ENCODE measurements around the gene UPB1.

DNA sequence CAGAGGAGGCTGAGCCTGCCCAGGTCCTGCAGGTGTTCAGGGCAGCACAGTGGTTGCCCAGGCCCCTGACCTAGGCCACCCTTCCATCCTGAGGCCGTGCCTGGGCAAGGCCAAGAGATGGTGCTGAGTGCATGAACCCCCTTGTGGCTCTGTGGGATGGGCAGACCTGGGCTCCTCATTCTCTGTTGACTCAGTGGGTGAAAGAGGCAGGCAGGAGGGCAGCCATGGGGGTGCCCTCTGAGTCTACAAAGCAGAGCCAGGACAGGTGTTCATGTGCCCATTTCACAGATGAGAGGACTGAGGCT is 40.2 kb downstream of the IGLL5 start:
- RAMPAGE, long total RNA: no peak
- RRBS: no CpG with 5 or more reads among the region's 1 CpG

GRCh38 chr22:22929792-22930233 is 42.2 kb downstream of the IGLL5 start:
- RAMPAGE, long total RNA: no peak
- RRBS: no CpG with 5 or more reads among the region's 4 CpGs

- RAMPAGE, long total RNA: no peak
- RRBS: no CpG with 5 or more reads among the region's 22 CpGs
Measured at GRCh38 chr22:23124381-23125139, 17.2 kb downstream of the RSPH14 start.

DNA sequence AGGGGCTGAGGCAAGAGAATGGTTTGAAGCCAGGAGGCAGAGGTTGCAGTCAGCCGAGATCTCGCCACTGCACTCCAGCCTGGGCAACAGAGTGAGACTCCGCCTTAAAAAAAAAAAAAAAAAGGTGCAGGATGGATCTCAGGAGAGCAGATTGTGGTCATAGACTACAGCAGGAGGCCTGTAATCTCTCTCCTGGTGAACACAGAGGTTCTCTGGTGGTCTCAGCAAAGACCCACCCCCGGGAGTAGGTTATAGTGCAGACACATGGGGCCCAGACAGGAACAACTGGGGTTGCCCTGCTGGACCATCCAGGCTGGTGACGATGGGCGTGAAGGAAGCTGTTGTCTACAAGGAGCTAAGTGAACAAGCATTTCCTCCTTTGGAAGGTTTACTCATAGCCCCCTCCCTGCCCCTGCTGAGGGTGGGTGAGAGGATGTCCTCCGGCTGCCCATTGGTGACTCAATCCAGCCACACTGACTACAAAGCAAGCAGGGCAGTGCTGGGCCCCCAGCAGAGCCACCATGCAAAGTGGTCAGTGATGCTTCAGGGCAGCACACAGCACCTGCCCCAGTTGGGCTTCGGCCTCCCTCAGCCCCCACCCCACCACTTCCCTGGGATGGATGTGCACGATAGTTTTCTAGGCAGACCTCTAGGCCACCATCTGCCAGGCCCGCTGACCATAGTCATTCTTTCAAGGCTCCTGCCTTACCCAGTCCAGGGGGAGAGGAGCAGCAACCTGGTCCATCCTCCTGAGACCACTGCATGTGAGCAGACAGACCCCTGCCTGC is 124.9 kb downstream of the BCR start:
- RAMPAGE, long total RNA: no peak
- RRBS: no CpG with 5 or more reads among the region's 10 CpGs

- RAMPAGE, long total RNA: no peak
- RRBS: 2% methylated on average over 5 of the region's 46 CpGs
Measured at GRCh38 chr22:23768280-23768899, 618 bp upstream of the CHCHD10 start.

DNA sequence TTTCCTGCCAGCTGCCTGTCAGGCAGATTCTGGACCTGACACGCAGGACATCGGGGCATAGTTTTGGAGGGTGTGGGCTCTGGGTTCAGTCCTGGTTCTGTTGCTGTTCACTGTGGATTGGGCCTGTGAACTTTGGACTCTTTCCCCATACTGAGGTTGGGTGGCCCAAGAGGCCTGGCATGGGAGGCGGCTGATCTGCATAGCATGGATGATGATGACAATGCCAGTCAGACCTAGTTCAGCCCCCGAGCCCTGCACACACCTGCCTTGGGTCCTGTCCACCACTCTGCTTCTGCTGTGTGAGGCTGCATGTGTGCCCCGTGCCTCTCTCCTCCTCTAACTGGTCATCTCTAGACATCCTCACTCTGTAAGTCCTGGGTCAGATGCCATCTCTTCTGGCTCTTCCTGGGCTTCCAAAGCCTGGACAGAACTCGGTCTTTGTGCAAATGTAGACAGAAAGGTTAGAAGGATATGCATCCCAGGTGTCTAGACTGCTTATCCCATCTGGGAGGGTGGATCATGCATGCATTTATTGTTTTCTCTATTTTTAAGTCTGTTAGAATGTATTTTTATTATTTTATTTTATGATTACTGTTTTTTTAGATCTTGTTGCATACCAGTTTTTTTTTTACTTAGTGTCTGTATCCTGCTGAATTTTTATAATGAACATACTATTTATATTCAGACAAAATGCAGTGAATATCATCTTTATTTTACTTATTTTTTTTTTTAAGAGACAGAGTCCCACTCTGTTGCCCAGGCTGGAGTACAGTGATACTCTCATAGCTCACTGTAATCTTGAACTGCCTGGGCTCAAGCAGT is 16.9 kb downstream of the SMARCB1 start:
- RAMPAGE, long total RNA: no peak
- RRBS: no CpG with 5 or more reads among the region's 6 CpGs

GRCh38 chr22:23833157-23833906 is 5.5 kb downstream of the DERL3 start:
- RAMPAGE, long total RNA: no peak
- RRBS: no CpG with 5 or more reads among the region's 15 CpGs

DNA sequence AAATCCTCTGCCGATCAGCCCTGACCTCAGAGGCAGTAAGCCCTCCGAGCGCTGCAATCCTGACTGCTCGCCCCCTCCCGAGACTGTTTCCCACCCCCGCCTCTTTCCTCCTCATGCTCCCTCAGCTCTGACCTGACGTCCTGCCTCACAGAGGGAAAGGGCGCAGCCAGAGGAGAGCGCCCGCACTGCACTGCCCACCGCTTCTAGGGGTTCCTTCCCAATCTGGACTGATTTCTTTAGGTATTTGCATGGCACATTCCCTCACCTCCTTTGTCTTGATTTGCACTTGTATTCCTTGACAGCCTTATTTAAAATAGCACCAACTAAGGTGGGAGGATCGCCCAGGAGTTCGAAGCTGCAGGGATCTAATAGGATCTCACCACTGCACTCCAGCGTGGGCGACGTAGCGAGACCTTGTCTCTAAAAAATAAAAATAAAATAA is 624 bp downstream of the SLC2A11 start:
- RAMPAGE, long total RNA: no peak
- RRBS: no CpG with 5 or more reads among the region's 17 CpGs

DNA sequence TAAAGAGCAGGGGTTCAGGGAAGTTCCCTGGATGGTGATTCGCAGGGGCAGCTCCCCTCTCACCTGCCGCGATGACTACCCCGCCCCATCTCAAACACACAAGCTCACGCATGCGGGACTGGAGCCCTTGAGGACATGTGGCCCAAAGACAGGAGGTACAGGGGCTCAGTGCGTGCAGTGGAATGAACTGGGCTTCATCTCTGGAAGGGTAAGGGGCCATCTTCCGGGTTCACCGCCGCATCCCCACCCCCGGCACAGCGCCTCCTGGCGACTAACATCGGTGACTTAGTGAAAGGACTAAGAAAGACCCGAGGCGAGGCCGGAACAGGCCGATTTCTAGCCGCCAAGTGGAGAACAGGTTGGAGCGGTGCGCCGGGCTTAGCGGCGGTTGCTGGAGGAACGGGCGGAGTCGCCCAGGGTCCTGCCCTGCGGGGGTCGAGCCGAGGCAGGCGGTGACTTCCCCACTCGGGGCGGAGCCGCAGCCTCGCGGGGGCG is 289 bp upstream of the MIF start:
- RAMPAGE, long total RNA: no peak
- RRBS: 2% methylated on average over 12 of the region's 37 CpGs

DNA sequence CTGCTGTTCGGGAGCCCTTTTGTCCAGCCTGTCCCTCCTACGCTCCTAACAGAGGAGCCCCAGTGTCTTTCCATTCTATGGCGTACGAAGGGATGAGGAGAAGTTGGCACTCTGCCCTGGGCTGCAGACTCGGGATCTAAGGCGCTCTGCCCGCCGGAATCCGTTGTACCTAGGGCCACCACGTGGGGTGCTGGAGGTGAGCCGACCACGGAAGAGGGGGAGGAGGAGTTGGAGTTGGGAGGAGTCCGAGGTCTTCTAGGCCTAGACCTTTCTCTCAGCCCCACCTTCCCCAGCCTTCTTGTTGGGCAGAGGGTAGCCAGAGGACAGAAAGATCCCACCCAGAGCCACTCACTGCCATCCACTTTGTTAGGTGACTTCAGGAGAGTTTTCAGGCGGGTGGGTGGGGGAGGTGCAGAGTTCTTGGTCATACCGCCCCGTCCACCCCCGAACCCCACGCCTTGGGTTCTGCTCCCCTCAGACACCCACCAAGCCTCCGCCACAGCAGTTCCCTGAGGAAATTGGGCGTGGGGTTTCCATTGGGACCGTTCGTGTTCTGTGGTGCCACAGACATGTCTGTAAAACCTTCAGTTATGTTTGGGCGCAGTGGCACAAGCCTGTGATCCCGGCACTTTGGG is 1.3 kb downstream of the MIF start:
- RAMPAGE, long total RNA: no peak
- RRBS: no CpG with 5 or more reads among the region's 24 CpGs

GRCh38 chr22:23924931-23925626 is 30.9 kb downstream of the MIF start:
- RAMPAGE, long total RNA: no peak
- RRBS: no CpG with 5 or more reads among the region's 6 CpGs

- RAMPAGE, long total RNA: no peak
- RRBS: no CpG with 5 or more reads among the region's 4 CpGs
Measured at GRCh38 chr22:24146089-24146631, 35.1 kb upstream of the SUSD2 start.

DNA sequence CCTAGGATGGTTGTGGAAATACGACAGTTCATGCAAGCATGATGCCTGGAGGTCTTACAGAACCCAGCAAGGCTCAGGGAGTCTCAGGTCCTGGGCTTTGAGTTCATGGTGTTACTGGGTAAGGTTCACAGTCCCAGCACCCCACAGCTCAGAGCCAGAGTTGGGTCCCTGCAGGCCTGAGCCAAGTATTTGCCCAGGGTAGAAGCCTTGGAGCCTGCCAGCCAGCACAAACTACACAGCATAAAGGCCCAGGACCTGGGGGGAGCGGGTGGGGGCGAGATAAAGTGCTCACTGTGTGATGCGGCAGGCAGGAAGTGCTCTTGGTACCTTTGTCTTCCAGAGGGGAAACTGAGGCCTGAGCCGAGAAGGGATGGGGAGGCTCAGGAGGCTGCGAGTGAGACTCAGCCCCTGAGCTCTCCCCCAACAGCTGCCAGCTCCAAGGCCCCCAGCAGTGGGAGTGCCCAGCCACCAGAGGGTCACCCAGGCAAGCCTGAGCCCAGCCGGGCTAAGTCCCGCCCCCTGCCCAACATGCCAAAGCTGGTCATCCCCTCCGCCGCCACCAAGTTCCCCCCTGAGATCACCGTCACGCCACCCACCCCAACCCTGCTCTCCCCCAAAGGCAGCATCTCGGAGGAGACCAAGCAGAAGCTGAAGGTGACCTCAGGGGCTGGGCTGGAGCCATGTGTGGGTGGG is 4.0 kb upstream of the SUSD2 start:
- RAMPAGE, long total RNA: no peak
- RRBS: no CpG with 5 or more reads among the region's 13 CpGs

- RAMPAGE, long total RNA: no peak
- RRBS: no CpG with 5 or more reads among the region's 6 CpGs
Measured at GRCh38 chr22:24245477-24245995, 654 bp upstream of the GGT5 start.

DNA sequence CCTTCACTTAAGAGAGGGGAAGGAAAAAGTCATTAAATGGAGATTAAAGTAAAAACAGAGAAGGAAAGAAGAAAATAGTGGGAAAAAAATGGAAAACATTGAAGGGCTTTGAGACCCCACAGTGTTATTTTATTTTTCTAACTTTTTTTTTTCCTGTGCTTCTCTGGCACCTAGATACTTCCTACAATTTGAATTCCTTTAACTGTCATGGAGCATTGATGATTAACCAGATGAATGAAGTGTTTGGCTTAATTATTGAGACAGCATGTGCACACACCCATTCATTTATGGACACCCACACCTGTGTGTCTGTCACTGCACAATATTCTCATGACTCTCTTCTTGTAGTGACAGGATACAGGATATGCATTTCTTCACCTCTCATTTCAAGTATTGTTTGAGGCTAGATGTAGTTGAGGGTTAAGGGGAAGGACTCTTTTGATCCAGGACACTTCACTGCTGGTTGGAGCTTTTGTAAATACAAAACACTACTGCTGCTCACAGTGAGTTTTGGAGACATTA is 33.4 kb downstream of the SPECC1L start:
- RAMPAGE, long total RNA: no peak

DNA sequence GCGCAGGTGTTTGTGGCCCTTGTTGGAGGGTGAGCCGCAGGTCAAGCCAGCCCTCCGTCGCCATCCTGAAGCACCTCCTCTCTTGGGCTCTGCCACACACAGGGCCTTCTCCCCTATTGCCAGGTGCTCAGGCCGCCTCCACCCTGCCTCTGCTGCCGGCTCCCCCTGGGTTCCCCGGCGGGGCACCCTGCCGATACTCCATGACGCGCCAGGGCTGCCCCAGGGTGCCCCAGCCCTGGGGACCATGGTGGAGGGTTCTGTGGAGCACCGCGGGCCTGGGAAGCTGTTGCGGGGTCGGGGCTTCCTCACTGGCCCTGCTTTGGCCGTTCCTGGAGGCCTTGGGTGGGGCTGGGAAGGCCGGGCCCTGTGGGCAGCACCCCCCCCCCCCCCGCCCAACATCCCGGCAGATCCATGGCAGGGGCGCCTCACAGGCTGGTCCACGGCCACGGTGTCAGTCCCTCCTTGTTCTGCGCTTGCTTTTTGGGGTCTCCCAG is 2.4 kb upstream of the ADORA2A start:
- RAMPAGE, long total RNA: no peak
- RRBS: 41% methylated on average over 2 of the region's 23 CpGs

DNA sequence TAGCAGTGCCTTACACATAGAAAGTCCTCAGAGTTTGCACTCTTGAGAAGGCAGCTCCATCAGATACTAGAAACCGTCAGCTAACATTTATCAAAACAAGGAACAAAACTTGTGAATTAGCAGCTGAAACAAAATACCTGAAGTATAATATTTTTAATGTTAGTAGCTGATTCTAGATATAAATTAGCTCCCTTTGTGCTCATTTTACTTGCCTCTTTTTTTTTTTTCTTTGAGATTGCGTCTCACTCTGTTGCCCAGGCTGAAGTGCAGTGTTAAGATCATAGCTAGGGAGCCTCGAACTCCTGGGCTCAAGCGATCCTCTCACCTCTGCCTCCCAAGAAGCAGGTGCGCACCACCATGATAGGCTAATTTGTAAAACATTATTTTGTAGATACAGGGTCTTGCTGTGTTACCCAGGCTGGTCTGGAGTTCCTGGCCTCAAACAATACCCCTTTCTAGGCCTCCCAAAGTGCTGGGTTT is 1.5 kb upstream of the UPB1 start:
- RAMPAGE, long total RNA: no peak
- RRBS: no CpG with 5 or more reads among the region's 5 CpGs

GRCh38 chr22:24494829-24495464 is at the start of gene UPB1:
Gene UPB1 (plus strand): TSS chr22:24495332.
- RAMPAGE, long total RNA: no peak
- RRBS: 6% methylated on average over 8 of the region's 57 CpGs

GRCh38 chr22:24511896-24512383 is 16.8 kb downstream of the UPB1 start:
- RAMPAGE, long total RNA: no peak
- RRBS: no CpG with 5 or more reads among the region's 4 CpGs

GRCh38 chr22:24525079-24525931 is 29.6 kb downstream of the GUCD1 start:
- RAMPAGE, long total RNA: no peak
- RRBS: no CpG with 5 or more reads among the region's 13 CpGs